Transverse colon (tissue), 4 donors: ENCODE results near the genes CABP7 and TBC1D10A.

DNA sequence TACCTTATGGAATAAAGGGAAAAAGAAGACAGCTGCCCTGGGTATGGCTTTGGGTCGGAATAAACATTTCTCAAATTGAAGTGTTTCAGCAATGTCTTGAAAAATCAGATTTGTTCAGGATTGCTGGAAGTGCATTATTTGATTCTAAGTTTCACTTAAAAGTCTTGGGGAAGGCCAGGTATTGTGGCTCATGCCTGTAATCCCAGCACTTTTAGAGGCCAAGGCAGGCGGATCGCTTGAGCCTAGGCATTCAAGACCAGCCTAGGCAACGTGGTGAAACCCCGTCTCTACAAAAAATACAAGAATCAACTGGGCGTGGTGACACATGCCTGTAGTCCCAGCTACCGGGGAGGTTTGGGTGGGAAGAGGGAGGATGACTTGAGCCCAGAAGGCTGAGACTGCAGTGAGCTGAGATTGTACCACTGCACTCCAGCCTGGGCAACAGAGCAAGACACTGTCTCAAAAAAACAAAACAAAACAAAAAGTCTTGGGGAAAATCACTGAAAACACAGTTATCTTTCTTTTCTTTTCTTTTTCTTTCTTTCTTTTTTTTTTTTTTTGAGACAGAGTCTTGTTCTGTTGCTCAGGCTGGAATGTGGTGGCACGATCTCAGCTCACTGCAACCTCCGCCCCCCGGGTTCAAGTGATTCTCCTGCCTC lies 43.2 kb downstream of the CCDC117 start:
- PRO-cap, result no peak
- RAMPAGE, long total RNA, 4 experiments, result no peak in any of the 4 experiments

DNA sequence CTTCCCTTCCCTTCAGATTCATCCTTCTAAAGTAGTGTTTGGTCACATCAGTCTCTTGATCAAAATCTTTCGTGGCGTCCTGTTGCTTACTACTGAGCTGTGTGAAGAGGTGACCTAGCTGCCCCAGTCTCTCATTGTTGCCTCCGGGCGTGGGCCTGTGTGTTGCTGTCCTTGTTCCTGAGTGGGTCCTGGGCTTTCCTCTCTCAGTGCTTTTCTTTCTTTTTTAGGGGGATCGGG lies 13.6 kb downstream of the ZNRF3 start:
- PRO-cap, result no peak
- RAMPAGE, long total RNA, 4 experiments, result no peak in any of the 4 experiments

- PRO-cap, result no peak
- RAMPAGE, long total RNA, 4 experiments, result no peak in any of the 4 experiments
Measured at GRCh38 chr22:28931831-28932593, 48.6 kb downstream of the ZNRF3 start.

DNA sequence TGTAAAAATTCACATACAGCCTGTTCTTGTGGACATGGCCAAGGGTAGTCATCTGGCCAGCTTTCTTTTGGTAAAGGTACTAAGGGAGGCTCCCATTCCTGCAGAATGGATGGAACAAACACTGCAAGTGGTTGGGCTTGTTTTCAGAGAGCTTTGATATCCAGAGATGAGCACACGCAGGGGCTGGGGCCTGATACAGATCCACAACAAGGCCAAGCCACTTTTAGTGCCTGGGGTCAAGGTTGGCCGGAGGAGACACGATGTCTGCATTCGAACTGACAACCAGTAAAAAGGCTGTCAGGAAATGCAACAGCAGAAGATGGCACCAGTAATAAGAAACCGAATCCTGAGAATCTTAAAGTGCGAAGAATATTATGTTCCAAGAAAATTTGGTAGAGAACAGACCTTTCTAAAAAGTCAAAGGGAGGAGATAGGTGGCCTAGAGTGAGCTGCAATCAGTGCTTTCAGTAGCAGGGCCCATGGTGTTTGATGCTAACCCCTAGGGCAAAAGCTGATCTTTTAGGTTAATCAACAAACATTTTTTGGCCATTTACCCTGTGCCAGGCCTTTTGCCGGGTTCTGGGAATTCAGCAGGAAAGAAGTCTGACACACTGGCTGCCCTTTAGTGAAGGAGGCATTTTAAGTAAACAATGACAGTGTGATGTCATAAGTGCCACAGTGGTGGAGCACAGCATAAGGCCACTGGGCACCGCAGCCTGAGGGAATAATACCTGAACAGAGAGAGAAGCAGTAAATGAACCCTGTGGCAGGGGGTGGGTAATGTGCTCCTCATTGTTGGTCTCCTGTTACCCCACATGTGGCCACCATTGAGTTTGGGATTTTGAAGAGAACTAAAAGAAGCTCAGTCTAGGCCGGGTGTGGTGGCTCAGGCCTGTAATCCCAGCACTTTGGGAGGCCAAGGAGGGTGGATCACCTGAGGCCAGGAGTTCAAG lies 29.2 kb downstream of the C22orf31 start:
- PRO-cap, result no peak
- RAMPAGE, long total RNA, 4 experiments, result no peak in any of the 4 experiments

DNA sequence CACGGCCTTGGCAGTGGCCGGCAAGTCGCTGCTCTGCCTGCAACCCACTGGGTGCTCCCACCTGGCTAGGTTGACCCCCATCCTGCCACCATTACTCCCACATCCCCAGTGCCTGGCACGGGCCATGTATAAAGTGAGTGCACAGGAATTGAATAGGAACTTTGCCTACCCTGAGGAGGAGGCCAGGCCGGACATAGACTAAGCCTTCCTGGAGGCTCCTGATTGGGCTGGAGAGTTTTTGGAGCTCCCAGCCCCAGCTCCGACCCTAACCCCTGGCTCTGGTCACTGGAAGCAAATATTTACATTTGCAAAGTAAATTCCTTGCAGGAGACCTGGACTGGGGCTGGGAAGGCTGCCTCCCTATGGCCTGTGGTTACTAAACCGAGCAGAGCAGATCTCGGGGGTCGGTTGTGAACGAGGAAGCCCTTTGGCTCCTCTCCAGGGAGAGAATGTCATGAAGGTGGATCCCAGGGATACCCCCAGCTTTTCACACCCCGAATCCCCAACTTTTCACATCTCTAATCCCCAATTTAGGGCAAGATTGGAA lies 14.5 kb downstream of the EMID1 start:
- PRO-cap, result no peak
- RAMPAGE, long total RNA, 4 experiments, result no peak in any of the 4 experiments

- PRO-cap, result no peak
- RAMPAGE, long total RNA, 4 experiments, result no peak in any of the 4 experiments
Measured at GRCh38 chr22:29225472-29226354, 20.0 kb downstream of the EMID1 start.

GRCh38 chr22:29270239-29271200 lies 2.5 kb downstream of the EWSR1 start:
- PRO-cap, result no peak
- RAMPAGE, long total RNA, 4 experiments, result no peak in any of the 4 experiments

- PRO-cap, result no peak
- RAMPAGE, long total RNA, 4 experiments, result no peak in any of the 4 experiments
Measured at GRCh38 chr22:29719778-29720298, at the start of gene CABP7. CABP7 (plus strand) TSS chr22:29720003.

DNA sequence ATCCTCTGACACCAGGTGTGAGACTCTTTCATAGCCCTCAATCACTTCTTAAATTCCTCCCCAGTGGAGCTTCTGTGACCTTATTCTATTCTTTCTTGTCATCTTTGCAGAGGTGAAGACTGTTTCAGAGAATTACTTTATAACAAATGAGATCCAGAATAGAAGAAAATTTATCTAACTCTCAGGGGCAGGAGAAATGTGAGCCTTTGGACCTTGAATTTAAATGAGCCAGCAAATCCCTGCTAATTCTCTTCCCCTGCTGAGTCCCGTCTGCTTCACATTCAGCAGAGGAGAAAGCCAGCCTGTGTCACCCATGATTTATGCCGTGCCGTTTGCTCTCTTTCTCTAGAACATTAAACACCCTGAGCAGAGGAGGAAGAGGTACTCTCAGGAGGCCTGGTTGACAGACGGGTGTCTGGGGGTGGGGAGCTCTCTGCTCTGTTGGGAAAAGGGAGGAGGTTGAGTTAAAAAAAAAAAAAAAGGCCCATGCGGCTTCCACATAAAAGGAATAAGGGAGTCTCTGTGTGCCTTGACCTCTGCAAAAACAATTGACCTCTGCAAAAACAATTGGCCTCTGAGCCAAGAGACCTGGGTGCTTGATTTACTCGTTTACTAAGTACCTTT lies 11.3 kb upstream of the MTMR3 start:
- PRO-cap, result no peak
- RAMPAGE, long total RNA, 4 experiments, result no peak in any of the 4 experiments

- PRO-cap, result no peak
- RAMPAGE, long total RNA, 4 experiments, result no peak in any of the 4 experiments
Measured at GRCh38 chr22:30196701-30197296, 49.8 kb downstream of the LIF start.

DNA sequence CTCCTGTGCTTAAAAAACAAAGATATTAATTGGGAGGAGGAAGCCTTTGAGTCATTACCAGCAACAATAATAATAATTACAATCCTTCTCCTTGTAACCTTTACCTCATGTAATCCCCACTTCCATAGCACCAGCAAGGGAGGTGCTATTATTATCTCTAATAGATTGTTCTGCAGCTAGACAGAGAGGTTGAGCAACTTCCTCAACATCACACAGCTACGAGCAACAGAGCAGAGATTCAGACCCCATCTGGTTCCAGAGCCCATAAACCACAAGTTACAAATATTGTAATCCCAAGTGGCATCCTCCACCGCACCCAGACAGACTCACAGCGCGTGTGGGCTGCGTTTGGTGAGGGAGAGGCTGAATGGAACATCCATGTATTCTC lies 33.7 kb downstream of the LIF start:
- PRO-cap, result no peak
- RAMPAGE, long total RNA, 4 experiments, result no peak in any of the 4 experiments

GRCh38 chr22:30226110-30226854 lies 20.3 kb downstream of the LIF start:
- PRO-cap, result no peak
- RAMPAGE, long total RNA, 4 experiments, result no peak in any of the 4 experiments

GRCh38 chr22:30234797-30235341 lies 11.7 kb downstream of the LIF start:
- PRO-cap, result no peak
- RAMPAGE, long total RNA, 4 experiments, result no peak in any of the 4 experiments

DNA sequence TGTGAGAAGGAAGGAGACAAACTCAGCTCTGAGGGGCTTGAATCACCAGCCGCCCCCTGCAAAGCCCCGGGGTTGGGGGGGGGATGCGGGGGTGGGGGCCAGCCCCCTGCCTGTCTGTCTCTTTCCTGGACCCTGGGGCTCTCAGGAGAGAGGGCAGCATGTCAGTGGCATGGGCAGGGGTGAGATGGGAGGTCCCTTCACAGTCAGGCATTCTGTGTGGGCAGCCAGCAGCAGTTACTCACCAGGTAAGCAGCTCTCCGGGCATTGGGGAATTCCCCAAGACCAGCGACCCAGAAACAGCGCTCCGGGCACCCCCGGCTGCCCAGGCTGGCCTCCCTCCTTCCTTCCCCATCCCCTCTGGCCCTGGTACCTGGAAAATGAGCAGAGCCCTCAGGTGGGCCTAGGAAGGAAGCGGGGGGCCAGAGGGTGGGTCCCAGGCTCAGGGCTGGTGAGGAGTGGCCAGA lies 4.2 kb upstream of the LIF start:
- PRO-cap, result no peak
- RAMPAGE, long total RNA, 4 experiments, result no peak in any of the 4 experiments

- PRO-cap, result unidirectional peak, minus-strand start at chr22:30253341
- RAMPAGE, long total RNA, 4 experiments, result start-site peak on the minus strand in 1 of 4 experiments, at chr22:30253317-30253393 at its widest, 6 reads per replicate
Measured at GRCh38 chr22:30253034-30253786, 6.7 kb upstream of the LIF start.

DNA sequence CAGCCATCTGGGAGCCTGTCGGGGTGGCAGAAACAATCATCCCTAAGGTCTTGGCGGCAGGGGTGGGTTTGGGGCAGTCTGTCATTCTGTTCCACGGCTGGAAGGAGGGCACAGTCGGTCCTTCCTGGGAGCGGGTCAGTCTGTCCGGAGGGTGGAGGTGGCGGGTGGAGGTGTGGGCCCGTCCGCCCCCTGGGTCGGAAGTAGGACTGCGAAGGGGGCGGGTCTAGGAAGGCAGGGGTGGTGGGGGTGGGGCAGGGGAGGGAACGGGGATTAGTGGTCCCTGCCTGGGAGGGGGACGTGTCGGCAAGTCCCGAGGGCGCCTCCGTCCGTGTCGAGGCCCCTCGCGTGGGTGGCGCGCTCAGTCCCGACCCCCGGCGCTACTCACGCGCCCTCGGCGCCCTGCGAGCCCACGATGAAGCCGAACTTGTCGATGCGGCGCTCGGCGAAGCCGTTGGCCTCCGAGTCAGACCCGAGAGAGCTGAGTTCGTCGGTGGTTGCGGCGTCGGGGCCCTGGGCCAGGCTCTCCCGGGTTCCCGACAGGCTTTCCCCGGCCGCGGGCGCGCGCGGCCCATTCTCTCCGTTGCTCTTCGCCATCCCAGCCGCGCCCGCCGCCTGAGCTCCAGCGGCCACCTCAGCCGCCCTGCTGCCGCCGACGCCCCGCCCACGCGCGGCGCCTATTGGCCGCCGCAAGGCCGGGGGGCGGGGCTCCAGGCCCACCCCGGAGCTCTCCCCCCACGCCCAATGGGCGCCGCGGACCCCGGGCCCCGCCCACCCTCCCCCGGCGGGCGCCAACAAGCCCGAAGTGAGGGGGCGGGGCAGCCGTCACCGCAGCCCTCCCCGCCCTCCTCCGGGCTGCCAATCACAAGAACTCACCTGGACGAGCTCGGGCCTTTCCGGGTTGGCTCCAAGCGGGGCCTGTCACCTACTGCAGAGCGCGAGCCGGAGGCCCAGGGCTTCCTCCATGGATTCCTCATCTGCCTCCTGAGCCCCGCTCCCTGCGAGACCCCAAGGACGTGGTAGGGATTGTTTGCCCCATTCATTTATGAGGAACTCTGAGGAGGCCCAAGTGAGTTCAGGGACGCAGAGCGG lies at the start of gene TBC1D10A:
TBC1D10A (minus strand) TSS at position 654 of the 1,089 bp plus-strand sequence.
- PRO-cap, result unidirectional peak, minus-strand start at position 202 of the sequence; bidirectional peak, plus-strand start at position 930 of the sequence, minus-strand start at position 614 of the sequence
- RAMPAGE, long total RNA, 4 experiments, result start-site peak on the minus strand in 4 of 4 experiments, centred at positions 594 to 610 of the sequence, 66 to 237 reads per replicate

GRCh38 chr22:30397263-30398106 lies 667 bp downstream of the SEC14L2 start:
- PRO-cap, result no peak
- RAMPAGE, long total RNA, 4 experiments, result no peak in any of the 4 experiments

GRCh38 chr22:30693888-30694664 lies 598 bp upstream of the OSBP2 start:
- PRO-cap, result bidirectional peak, plus-strand start at chr22:30694273, minus-strand start at chr22:30694831
- RAMPAGE, long total RNA, 4 experiments, result start-site peak on the plus strand in 2 of 4 experiments, at chr22:30694264-30694340 at its widest, 5 reads per replicate

DNA sequence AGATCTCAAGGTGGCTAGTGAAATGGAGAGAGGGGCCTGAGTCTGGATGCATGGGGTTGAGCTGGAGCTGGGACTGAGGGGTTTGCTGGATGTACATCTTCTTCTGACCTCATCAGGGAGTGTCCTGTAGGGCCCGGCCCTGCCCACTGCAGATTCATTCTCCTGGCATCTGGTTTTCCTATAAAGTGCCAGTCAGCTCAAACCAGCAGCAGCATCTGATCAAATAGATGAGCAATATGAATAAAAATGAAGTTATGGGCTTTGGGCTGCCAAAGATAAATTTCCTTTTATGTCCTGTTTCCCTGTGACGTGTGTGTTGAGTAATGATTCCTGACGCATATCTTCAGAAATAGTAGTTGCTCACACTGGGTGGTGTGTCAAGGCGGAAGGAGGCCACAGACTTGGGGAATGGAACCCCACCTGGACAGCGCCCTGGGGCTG lies 135.3 kb downstream of the OSBP2 start:
- PRO-cap, result no peak
- RAMPAGE, long total RNA, 4 experiments, result no peak in any of the 4 experiments

DNA sequence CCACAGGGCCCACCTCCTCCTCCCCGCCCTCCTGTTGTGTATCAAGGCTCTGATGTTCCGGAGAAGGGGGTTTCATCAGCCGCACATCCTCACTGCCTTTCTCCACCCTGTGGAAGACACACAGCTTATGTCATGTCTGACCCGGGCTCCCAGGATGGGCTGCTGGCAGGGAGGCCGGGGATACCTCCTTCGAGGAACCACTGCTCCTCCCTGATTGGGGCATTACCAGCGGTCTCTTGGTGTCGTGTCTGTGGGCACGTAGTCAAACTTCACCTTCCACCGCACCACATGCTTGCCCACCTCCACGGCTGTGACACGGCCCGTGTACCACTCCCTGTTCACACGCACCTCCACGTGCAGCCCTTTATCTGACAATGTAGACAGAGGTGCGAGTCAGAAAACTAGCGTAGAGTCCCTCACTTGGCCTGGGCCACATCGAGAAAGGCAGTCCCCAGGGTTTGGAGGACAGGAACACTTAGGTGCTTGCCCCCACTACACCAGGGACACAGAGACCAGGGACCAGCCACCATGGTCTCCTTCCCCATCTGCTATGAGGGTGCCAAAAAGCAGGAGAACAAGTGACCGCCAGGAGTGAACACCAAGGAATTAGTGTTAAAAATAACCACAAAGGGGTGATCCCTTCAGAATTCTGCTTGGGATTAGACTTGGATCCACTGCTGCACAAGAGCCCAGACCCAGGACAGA lies 35.8 kb downstream of the MORC2 start:
- PRO-cap, result no peak
- RAMPAGE, long total RNA, 4 experiments, result no peak in any of the 4 experiments